Neutrophil (primary cell): ENCODE results near the genes C2orf66, COQ10B and PLCL1.

DNA sequence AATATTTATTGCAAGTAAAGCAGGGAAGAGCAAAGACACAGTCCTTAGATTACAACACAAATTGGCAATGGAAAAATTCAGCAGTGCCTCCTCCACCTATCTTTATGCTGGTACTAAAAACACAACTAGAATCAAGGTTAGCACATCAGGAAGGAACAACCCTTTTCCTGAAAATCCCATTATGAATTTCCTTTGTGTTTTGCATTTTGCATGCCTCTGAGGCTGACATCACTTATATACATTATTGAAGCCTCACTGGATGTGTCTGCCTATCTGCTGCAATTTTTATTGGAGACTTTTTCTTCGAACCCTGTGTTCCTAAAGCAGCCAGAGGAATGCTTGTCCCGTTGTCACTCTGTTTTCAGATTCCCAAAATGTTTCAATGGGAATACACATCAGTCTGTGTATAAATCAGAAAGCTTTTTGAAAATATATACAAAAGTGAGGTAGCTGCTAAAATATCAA is 193.8 kb upstream of the STK17B start:
- PRO-cap = no peak

GRCh38 chr2:196526945-196527298 is 66.4 kb downstream of the HECW2 start:
- PRO-cap = no peak

- PRO-cap = no peak
Observed at GRCh38 chr2:196527299-196527681, 66.1 kb downstream of the HECW2 start.

DNA sequence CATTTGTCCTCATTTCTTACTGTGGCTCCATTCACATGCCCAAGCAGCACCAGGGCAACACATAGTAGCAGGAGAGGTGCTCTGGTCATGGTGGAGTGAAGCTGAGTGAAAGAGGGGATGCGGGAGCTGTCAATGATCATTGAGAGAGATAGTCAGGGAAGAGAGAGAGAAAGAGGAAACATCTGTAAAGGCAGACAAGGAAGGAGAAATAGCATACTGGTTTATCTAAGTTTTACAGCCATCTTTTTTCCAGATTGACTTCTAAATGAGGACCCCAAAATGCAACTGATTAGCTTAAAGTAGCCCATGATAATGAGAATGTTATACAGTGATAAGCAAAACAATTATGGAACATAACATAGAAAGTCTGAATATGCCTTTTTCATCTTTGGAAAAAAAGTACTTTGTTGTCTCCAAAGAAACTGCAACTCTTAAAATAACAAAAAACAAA is at the start of gene C2orf66:
Gene C2orf66 (minus strand): TSS at position 108 of the 451 bp plus-strand sequence.
- PRO-cap = no peak

GRCh38 chr2:196988836-196989534 is 62.5 kb upstream of the PGAP1 start:
- PRO-cap = no peak

- PRO-cap = no peak
Observed at GRCh38 chr2:197092285-197092856, 165.9 kb upstream of the PGAP1 start.

GRCh38 chr2:197255175-197256180 is 55.1 kb downstream of the ANKRD44 start:
- PRO-cap = no peak

DNA sequence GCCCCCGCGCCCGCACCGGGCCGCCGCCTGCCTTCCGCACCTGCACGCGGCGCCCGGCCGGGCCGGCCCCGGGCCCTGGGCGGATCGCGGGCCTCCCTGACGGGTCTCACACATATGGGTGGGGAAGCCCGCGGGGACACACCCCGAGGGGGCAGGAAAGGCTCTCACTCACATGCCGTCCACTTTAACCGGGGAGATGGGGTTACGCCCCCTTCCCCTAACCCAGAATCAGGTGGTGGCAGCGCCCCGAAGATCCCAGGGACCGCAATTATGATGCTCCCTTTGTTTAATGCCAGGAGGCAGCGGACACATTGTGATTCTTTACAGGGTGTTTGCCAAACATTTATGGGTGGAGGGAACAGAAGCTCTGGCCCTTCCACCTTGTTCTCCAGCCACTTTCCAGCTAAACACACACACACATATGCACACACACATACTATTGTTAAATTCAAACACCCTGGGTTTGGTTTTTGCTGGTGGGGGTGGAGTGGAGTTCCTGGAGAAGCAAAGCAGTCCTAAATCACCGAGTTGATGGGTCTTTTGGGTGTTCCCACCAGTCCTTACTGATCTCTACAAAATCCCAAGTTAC is 467 bp upstream of the ANKRD44 start:
- PRO-cap = no peak

GRCh38 chr2:197328555-197328891 is 17.9 kb upstream of the ANKRD44 start:
- PRO-cap = no peak

DNA sequence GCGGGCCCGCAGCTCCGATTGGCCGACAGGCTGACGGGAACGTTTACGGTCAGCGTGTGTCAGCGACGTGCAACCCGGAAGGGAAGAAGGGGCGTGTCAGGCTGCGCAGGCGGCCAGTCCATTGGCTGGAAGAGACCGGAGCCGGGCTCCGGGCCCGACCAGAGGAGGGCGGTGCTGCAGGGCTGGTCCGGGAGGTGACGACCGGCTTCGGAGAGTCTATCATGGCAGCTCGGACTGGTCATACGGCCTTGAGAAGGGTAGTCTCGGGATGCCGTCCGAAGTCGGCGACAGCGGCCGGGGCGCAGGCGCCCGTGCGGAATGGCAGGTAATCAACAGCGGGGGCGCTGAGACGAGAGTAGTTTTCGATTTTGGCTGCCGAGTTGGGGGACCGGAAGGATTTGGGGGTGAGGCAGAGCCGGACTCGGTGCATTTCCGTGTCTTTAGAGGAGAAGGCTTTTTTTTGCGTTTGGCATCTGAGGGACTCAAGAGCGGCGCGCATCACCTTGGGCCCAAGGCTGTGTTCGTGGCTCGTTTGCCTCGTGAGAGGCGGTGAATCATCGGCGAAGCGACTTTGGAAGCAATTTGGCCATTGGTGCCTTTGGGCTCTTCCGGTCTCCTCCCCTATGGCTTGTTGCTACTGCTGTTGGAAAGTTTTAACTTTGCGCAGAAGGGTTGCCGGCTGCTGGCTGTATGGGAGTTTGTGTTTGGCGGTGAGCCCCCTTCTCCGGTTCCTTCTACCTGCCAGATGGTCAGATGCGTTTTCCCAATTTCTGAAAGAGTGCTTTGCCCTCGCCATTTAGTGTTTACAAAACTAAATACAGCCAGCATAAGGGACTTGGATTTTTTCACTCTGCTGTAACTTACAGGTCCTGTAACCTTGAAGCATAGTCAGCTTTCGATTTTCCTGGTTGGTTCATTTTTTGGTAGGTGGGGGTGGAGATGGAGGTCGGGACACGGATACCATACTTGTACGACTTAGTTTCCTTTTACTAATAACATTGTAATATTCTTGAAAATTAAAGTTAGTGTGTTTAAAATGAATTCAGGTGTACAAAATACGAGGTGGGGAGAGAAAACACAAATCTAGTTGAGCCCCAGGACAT is at the start of gene COQ10B:
Gene COQ10B (plus strand): TSS at position 213 of the 1,103 bp plus-strand sequence.
- PRO-cap = bidirectional peak, plus-strand start at position 260 of the sequence, minus-strand start outside the sequence; bidirectional peak, plus-strand start at position 666 of the sequence, minus-strand start at position 534 of the sequence

DNA sequence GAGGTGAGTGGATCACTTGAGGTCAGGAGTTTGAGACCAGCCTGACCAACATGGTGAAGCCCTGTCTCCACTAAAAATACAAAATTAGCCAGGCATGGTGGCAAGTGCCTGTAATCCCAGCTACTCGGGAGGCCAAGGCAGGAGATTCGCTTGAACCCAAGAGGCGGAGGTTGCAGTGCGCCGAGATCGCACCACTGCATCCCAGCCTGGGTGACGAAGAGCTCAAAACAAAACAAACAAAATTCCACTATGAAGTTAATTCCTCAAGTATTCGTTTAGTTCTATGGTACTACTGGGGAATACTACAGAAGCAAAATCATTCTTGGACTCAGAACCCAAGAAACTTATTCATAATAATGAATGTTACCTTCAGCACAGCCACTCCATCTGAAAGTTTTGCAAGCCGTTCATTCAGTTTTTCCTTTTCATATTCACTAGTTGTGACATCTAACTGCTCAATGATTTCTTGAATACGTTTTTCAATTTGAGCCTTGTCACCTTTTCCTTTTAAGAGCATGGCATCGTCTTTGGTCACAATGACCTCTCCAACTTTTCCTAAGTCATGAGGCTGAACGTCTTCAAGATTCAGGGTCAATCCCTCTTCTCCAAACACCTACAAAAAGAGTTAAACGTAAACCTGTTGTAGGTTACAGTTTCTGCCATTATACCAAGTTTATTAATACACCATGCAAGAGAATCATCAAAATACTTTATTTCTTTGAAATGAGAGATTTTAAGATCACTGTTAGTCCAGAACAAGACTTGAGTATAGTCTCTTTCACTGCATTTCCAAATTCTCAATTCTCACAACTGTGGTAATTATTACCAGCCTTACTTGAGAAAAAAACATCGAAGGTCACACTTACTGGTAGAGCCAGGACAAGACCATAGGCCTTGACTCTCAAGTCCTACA is 10.7 kb downstream of the HSPD1 start:
- PRO-cap = no peak

GRCh38 chr2:197647917-197648560 is 27.3 kb downstream of the RFTN2 start:
- PRO-cap = no peak

GRCh38 chr2:197674378-197674824 is 986 bp downstream of the RFTN2 start:
- PRO-cap = no peak

DNA sequence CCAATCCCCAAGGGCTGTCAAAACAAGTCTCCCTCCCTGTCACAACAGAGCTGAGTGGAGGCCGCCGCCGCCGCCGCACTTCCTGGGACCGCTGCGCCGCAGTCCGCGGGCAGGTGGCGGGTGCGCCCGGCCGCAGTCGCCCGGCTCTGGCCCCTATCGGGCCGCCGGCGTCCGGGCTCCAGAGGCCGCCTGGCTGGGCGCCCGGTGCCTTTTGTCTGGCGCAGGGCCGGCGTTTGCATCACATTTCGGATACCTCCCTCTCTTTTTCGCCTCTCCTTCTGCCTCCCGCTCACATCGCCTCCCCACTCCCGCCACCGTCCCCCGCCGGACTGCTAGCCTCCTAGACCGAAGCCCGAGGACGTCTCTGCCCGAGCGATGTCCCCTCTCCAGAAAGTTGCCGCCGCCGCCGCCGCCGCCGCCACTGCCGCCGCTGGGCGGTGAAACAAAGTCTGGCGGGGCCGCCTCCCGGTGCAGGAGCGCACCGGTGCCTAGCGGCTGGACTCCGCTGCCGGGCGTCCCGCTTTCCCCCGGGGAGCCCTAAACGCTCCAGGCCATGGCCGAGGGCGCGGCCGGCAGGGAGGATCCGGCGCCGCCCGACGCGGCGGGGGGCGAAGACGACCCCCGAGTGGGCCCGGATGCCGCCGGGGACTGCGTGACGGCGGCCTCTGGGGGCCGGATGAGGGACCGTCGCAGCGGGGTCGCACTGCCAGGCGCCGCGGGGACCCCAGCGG is at the start of gene PLCL1:
Gene PLCL1 (plus strand): TSS at position 47 of the 731 bp plus-strand sequence.
- PRO-cap = unidirectional peak, plus-strand start at position 47 of the sequence

DNA sequence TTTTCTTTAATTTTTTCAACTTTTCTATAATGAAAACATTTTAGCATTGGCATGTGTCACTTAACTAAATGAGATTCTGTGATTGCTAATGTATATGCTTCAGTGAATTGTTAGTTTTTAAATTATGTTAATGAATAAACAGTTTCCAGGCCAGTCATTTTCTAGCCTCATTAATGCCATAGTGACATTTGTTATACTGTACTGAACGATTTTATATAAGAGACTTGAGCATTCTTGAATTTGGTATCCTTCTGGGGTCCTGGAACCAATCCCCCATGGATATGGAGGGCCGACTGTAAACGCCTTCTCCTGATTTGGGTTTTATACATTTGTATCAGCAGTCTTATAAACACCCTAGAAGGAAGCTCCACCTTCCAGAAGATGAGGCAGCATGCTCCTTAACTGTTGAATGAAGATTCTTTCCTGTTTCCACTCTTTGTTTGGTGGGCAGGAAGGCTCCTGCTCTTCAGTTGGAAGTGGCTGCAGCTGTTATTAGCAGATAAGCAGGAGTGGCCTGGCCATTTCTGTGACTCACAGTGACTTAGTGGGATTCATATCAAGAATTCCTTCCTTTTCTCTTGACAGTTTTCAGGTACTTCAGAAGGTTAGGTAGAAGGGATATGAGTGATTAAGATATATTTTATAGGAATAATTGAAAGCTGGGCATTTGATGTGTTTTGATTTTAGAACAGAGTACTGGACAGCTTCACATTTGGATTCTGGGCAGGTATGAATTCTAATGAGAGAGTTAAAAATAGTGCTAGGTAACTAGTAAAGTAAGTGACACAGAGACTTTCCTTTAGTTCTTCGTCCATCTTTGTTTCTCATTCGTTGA is 124.8 kb downstream of the PLCL1 start:
- PRO-cap = no peak

DNA sequence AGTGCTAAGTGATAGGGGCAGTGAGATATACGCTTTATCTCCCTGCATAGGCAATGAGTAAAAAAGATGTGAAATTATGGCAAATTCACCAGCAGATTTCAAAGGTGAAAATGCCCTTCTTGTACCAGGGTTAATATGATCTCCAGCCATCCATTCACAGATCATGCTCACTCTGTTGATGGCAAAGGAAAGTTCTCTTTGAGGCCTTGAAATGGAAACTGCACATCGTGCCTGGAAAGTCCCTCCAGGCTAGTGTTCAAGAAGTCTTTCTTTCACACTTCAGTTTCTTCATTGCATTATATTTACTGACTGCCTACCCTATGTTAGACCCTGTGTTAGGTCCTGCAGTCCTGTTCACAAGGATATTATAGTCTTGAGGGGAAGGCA is 200.8 kb downstream of the PLCL1 start:
- PRO-cap = no peak

DNA sequence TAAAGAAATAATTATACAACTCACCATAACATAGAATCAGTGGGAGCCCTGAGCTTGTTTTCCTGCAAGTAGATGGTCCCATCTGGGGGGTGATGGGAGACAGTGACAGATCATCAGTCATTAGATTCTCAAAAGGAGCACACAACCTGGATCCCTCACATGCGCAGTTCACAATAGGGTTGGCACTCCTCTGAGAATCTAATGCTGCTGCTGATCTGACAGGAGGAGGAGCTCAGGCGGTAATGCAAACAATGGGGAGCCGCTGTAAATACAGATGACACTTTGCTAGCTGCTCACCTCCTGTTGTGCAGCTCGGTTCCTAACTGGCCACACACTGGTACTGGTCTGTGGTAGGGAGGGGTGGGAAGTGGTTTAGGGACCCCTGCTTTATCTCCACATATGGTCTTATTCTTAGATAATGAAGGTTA is 506.6 kb downstream of the PLCL1 start:
- PRO-cap = no peak

DNA sequence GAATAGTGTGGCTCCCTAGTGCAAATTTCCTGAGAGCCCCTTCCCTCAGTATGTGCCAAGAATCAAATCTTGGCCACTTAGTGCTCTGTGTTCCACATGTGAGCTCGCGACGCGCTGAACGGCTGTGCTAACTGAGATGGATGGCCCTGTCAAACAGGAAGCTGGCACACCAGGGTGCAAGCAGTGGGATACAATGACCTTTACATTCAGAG is 26.2 kb downstream of the SATB2 start:
- PRO-cap = no peak

DNA sequence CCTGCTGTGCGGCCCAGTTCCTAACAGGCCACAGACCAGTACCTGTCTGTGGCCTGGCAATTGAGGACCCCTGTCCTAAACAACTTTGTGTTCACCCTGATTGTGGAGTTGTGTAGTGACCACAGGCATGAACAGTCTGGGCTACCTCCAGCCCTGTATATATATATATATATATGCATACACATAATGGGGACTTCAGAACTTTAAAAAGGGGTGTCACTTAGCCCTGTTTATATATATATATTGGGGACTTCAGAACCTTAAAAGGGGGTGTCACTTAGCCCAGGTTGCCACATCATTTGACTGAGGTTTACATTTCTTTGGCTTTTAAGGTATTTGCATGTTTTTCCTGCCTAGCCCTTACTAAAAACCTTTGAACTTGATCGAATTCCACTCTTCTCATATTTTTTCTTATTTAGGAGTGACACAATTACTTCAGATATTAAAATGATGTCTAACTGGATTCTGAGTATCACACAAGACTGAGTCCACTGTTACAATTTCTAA is 64.8 kb downstream of the FTCDNL1 start:
- PRO-cap = no peak

DNA sequence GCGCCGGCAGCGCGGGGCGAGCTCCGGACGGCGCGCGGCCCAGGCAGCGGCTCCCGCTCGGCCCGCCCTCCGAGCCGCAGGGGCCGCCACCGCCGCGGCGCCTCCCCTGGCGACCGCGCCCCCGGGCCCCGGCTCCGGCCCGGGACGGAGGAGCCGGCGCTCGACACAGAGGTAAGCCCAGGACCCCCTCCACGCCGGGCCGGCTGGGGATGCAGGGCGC is 169 bp downstream of the SPATS2L start:
- PRO-cap = no peak